ENCODE measurements around a stretch of chr3.

GRCh38 chr3:186594551-186594959, 18.3 kb upstream of the AHSG start:
- RRBS: no CpG with 5 or more reads among the region's 4 CpGs
CAGE:
- cytosol, long polyA plus RNA: no peak
- long polyA plus RNA: no peak
- nucleus, long polyA plus RNA: no peak

GRCh38 chr3:186613393-186613924, 599 bp downstream of the AHSG start:
- RRBS: no CpG with 5 or more reads among the region's 2 CpGs
CAGE:
- cytosol, long polyA plus RNA: no peak
- long polyA plus RNA: no peak
- nucleus, long polyA plus RNA: no peak

- RRBS: no CpG with 5 or more reads among the region's 7 CpGs
CAGE:
- cytosol, long polyA plus RNA: no peak
- long polyA plus RNA: no peak
- nucleus, long polyA plus RNA: no peak
Measured at GRCh38 chr3:186741872-186742564, 24.9 kb downstream of the KNG1 start.

GRCh38 chr3:187032063-187032920, 102.0 kb downstream of the ST6GAL1 start:
- RRBS: no CpG with 5 or more reads among the region's 2 CpGs
CAGE:
- cytosol, long polyA plus RNA: no peak
- long polyA plus RNA: no peak
- nucleus, long polyA plus RNA: no peak

DNA sequence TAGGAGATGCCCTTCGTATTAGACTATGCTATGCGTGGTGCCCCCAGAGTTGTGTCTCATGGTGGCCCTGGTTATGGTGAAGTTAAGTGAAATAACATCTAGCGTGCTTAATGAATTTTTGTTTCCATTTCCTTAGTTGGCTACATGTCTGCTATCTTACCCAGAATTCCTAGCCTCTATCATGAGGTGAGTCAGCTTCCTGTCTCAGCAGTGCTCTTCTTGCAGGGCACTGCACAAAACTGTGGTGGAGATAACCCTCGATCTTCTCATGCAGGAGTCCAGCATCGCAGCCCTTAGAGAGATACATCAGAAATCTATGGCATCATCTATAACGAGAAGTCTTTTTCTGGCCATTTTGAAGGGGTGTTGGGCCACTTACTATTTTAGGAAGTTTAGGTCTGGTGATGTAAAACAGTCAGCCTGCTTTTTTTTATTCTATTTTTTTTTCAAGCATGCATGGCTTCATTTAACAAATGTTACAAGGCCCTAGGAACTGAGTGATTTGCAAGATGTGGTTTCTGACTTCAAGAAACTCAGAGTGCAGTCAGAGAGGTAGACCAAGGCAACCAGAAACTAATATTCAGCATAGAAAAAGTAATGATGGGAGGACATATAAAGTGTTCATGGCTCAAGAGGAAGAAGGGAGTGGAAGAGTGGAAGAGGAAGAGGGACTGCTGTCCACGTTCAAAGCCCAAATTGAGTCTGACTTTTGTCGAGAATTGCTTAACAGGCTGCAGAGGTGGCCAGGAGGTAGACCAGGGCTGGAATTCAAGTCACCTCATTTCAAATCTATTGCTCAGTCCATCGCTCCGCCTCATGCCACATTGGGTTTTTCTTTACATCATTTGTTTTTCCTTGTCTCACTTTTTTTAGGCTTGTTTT, 97.3 kb downstream of the RPL39L start:
- RRBS: no CpG with 5 or more reads among the region's 10 CpGs
CAGE:
- cytosol, long polyA plus RNA: no peak
- long polyA plus RNA: no peak
- nucleus, long polyA plus RNA: no peak

- RRBS: no CpG with 5 or more reads among the region's 1 CpG
CAGE:
- cytosol, long polyA plus RNA: no peak
- long polyA plus RNA: no peak
- nucleus, long polyA plus RNA: no peak
Measured at GRCh38 chr3:187062403-187062644, 77.0 kb downstream of the RPL39L start.

DNA sequence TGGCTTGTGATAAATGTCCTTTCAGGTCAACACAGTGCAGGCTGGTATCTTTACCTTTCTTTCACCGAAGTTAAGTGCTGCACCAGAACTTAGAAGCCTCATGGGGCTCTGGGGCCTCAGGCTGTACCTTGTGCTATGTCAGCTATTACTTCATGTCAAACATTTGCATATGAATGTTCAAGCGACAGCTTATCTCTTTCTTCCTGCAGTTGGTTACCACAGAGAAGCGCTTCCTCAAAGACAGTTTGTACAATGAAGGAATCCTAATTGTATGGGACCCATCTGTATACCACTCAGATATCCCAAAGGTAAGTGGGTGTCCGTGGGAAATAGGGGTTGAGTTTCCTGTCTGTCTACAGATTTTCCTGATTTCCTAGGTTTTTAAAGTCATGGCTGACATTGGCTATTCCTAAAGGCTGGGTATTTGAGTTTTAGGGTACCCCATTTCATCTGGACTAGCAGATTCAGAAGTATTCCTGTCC, 66.6 kb downstream of the RPL39L start:
- RRBS: no CpG with 5 or more reads among the region's 4 CpGs
CAGE:
- cytosol, long polyA plus RNA: no peak
- long polyA plus RNA: no peak
- nucleus, long polyA plus RNA: no peak

DNA sequence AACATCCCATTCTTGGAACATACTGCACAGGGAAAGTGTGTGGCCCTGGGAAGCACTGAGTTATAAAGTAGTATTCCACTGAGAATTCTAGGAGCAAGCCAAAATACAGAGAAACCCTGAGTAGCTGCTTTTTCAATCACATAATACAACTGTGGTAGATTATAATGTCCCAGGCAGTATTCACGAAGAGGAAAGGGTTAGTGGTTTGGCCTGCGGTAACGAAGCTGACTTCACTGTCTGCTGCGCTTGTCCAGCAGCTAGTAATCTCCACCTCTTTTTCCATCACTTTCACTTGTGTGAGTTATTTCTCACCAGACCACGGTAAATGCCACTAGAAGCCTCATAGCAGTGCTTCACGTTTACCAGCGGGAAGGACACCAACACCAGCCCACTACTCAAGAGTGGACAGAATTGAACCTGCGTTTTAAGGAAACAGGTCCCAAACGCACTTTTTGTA, 34.3 kb downstream of the RPL39L start:
- RRBS: no CpG with 5 or more reads among the region's 9 CpGs
CAGE:
- cytosol, long polyA plus RNA: no peak
- long polyA plus RNA: no peak
- nucleus, long polyA plus RNA: no peak

- RRBS: no CpG with 5 or more reads among the region's 1 CpG
CAGE:
- cytosol, long polyA plus RNA: no peak
- long polyA plus RNA: no peak
- nucleus, long polyA plus RNA: no peak
Measured at GRCh38 chr3:187173997-187174310, 23.3 kb upstream of the RTP1 start.

DNA sequence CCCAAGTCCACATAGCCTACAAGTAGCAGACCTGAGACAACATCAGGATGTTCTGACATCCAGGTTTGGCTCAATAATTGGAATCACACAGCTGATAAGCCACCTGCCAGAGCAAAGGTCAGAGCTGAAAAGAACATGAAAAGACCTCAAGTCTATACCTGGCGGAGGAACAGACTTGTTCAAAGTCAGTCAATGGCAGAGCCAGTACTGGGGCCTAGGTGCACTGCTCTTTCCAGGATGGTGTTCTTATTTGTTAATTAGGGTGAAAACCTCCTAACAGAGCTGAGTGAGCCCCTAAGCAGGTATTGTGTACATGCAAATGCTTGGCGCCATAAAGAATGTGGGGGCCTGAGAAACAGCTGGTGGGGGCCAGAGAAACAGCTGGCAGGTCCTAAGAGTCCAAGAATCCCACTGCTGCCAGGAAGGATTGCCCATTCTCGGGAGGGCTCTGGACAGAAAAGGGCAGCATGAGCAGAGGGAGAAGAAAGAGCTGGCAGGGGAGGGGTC, 17.1 kb downstream of the MASP1 start:
- RRBS: no CpG with 5 or more reads among the region's 3 CpGs
CAGE:
- cytosol, long polyA plus RNA: no peak
- long polyA plus RNA: no peak
- nucleus, long polyA plus RNA: no peak

DNA sequence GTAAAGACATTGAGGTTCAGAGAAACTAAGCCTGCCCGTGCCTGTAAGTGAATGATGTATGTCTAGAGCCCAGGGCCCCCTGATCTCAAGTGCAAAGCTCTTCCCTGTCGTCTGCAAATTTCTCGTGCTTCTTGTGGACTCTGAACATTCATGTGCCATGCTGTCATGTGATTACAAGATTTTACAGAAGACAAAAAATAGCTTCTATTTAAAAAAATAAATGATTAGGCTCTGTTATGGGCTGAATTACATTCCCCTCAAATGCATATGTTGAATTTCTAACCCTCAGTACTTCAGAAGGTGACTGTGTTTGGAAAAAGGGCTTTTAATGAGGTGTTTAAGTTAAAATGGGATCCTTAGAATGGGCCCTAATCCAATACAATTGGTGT, 3.8 kb upstream of the MASP1 start:
- RRBS: no CpG with 5 or more reads among the region's 3 CpGs
CAGE:
- cytosol, long polyA plus RNA: no peak
- long polyA plus RNA: no peak
- nucleus, long polyA plus RNA: no peak

DNA sequence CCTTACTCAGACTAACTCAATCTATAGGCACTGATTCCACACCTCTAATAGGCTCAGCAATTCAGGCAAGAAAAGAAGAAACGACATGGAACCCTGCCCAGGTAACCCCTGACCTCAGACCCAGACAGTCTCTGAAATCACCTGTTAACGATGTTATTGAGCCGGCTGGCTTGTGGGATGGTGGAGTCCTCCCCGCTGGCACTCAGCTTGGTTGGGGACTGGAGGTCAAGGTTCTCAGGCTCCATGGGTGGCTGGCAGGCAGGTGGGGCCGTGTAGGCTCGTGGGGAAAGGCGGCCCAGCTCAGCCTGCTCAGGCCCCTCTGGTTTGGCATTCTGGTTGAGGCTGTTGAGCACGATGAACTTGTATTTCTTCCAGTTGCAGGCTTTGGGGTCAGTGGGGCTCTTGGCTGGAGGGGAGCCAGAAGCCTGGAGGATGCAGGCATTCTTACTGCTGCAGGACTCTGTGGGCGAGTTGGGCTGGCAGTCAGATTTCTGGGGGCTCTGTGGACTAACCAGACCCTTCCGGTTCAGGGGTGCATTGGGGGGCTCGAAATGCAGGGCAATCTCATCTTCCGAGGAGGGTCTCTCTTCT, 16.3 kb downstream of the BCL6 start:
- RRBS: no CpG with 5 or more reads among the region's 12 CpGs
CAGE:
- cytosol, long polyA plus RNA: no peak
- long polyA plus RNA: no peak
- nucleus, long polyA plus RNA: start-site peak on the plus strand centred at position 503 of the sequence, 84 bp wide, 55 and 47 reads in 2 replicates

- RRBS: 6% methylated on average over 8 of the region's 44 CpGs
CAGE:
- cytosol, long polyA plus RNA: no peak
- long polyA plus RNA: no peak
- nucleus, long polyA plus RNA: no peak
Measured at GRCh38 chr3:187737999-187738783, 7.1 kb downstream of the BCL6 start.

DNA sequence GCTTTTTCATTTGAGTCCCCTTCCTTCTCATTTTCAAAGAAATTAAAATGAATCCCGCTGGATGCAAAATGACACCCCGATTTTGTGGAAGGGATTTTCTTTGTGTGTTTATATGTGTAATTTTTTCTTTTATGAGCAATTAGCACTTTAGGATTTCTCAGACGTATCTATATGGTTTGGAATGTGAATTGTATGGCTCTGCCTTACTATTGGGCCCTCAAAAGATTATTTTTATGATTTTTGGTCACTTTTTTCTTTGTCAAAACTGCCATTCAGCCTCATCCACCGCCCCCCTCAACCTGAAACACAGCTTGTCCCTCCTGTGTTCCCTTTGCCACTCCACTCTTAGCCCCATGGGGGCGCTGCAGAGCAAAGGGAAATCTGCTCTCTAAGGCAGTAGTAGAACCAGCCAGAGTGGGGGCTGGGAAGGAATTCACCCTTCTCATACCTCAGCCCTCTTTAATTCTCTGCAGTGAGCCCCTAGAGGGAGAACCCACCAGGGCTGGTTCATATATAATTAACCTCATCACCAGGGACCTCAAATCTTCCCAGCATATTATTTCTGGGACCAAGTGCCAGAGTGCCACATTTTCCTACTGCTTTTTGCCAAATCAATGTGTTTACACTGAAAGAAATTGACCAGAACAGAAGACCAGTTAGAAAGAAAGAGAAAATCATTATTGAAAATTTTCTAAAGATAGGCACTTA, 2.7 kb upstream of the BCL6 start:
- RRBS: no CpG with 5 or more reads among the region's 5 CpGs
CAGE:
- cytosol, long polyA plus RNA: no peak
- long polyA plus RNA: no peak
- nucleus, long polyA plus RNA: no peak

GRCh38 chr3:187919046-187919429, 173.8 kb upstream of the BCL6 start:
- RRBS: no CpG with 5 or more reads among the region's 6 CpGs
CAGE:
- cytosol, long polyA plus RNA: no peak
- long polyA plus RNA: no peak
- nucleus, long polyA plus RNA: no peak

DNA sequence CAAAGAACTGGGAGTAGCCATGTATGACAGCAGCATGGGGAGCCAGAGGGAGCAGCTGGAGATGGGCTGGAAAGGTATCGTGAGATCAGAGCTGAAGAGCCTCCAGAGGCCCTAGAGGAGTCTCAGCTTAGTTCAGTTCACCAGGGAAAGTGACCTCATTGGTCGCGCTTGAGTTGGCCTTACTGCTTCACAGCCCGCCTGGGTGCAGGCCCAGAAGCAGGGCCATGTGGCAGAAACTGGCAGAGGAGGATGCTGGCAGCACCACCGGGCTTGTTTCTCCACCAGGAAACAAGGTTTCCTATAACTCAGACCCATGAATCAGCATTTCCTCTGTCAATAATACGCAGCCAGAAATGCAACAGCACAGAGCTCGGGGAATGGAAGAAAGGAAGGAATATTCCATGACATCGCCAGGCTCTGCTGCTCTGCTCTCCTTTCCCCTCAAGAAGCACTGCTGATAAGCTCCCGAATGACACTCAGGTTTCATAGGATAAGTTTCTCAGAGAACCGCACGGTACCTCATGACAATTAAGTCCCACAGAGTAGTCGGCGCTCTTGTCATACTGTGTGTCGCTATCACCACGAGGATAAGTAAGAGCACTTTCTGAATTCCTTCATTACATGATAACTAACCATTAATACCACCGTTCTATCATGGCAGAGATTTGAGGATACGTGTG, 147.1 kb upstream of the LPP start:
- RRBS: no CpG with 5 or more reads among the region's 17 CpGs
CAGE:
- cytosol, long polyA plus RNA: no peak
- long polyA plus RNA: no peak
- nucleus, long polyA plus RNA: no peak

GRCh38 chr3:188182632-188183280, 28.8 kb downstream of the LPP start:
- RRBS: no CpG with 5 or more reads among the region's 2 CpGs
CAGE:
- cytosol, long polyA plus RNA: no peak
- long polyA plus RNA: no peak
- nucleus, long polyA plus RNA: no peak

DNA sequence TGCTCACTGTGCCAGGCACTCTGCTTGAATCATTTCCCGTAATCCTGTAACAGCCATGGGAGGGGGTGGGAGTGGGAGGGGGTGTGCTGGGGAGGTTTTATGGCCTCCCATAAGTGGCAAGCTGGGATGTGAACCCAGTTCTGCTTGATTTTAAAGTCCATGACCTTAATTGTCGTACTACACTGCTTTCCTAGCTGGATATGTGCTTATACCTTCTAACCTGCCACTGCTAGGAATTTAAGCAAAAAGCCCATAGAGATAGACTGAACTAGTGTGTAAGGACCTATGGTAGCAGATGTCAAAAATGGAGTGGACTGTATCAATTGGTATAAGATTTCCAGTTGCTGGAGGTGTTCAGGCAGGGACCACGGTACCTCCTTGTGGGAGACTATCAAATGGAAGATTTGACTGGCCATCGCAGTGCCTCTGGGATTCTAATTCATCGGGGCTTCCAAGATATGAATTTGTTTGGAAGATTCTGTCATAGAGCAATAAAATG, 29.8 kb downstream of the LPP start:
- RRBS: no CpG with 5 or more reads among the region's 5 CpGs
CAGE:
- cytosol, long polyA plus RNA: no peak
- long polyA plus RNA: no peak
- nucleus, long polyA plus RNA: start-site peak on the plus strand centred at position 92 of the sequence, 35 bp wide, 36 and 25 reads in 2 replicates

- RRBS: no CpG with 5 or more reads among the region's 5 CpGs
CAGE:
- cytosol, long polyA plus RNA: no peak
- long polyA plus RNA: no peak
- nucleus, long polyA plus RNA: no peak
Measured at GRCh38 chr3:188206334-188206981, 52.5 kb downstream of the LPP start.

DNA sequence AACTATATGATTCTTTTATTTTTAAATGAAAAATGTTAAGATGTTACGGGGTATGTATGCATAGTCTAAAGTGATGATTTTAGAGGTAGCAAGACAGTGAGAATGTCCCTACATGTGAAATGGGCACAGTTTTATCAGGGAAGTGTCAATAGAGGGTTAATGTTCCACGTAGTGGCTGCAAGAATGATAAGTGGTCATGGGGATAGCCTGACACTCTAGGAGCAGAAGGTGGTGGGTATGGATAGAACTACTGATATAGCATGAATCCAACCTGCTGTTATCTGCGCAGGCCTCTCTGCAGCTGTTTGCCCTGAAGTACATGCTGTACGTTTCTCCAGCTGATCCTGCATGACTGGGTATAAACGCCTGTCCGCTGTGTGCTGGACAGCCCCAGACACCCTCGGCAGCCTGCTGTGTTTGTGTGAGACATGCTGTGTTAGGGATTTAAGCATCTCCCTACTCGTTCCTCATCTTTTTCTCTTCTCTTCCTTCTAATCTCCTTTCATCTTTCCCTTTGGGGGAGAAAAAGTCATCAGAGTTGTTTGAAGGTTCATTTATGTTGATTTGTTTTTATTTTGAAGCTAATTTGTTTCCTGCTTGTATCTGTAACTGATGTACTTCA, 87.1 kb downstream of the LPP start:
- RRBS: no CpG with 5 or more reads among the region's 8 CpGs
CAGE:
- cytosol, long polyA plus RNA: no peak
- long polyA plus RNA: no peak
- nucleus, long polyA plus RNA: no peak